Heart right ventricle (tissue), 2 donors: Measurements from ENCODE around the gene LURAP1L.

- PRO-cap, 2 experiments: peak in 2 of 2 experiments; most common plus-strand start chr9:12775023 (in 2)
These were observed at the start of gene LURAP1L for GRCh38 chr9:12774715-12775430. Gene LURAP1L (plus strand): TSS chr9:12775020.

GRCh38 chr9:12776053-12776710, 1.4 kb downstream of the LURAP1L start:
- PRO-cap, 2 experiments: peak in 2 of 2 experiments; most common plus-strand start chr9:12776583 (in 2); most common minus-strand start chr9:12776454 (in 1)

- PRO-cap, 2 experiments: no peak in any of the 2 experiments
These were observed 15.8 kb downstream of the LURAP1L start for GRCh38 chr9:12790274-12791353.

DNA sequence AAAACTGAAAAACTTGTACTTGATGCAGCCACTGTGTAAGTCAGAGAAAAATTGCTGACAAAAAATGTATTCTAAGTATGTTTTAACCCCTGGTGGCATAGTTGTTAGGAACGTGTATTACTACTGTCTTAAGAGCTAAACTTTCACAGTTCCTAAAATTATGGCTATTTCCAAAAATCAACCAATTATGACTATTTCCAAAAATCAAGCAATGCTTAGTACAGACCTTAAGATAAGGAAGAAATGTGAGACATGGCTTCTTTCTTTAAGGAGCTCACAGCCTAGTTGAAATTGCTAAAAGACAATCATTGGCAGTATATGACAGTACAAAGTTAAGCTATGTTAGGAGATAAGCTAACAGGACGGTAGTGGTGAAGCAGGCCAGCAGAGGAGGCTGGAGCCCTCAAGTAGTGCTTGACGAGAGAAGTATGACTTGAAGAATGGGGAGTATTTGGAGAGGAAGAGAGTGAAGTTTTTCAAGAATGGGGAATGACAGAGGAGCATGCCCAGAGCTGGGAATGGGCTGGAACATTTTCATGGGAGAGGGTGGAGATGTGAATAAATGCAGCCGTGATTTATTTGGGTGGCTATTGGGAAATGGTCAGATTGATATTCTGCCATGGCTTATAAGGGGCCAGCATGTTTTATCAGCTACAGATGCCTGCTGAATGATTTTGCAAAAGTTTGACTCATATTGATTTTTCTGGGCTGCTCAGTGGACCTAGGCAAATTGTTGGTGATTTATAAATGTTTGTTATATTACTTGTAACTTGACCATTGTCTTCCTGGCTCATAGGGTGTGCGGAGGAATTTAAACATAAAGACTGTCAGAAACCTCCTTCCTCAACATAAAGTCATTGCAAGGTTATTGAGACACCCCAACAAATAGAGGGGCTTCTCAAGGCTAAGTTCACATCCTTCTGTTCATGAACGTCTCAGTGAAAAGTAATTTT, 43.7 kb downstream of the LURAP1L start:
- PRO-cap, 2 experiments: no peak in any of the 2 experiments

DNA sequence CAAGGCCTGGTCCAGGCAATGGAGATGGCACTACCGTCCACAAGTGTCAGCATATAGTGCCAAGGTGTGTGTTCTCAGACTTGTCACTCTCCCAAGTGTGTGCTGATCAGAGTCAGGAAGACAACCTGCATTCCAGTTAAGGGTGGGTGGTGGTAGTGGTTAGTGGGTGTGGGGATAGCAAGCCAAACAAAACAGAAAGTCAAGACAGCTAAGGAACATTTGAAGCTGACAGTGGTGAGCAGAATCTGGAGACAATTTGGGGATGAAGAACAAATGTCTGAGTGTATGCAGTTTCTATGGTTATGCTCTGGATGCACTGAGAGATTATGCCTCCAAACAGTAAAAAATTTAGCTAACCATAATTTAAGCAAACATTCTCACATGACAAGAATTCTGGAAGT, 148.6 kb downstream of the LURAP1L start:
- PRO-cap, 2 experiments: no peak in any of the 2 experiments

- PRO-cap, 2 experiments: no peak in any of the 2 experiments
These were observed 245.2 kb downstream of the MPDZ start for GRCh38 chr9:13034192-13034850.

- PRO-cap, 2 experiments: no peak in any of the 2 experiments
These were observed 157.8 kb downstream of the MPDZ start for GRCh38 chr9:13121555-13122284.

GRCh38 chr9:13527594-13527970, 248.1 kb upstream of the MPDZ start:
- PRO-cap, 2 experiments: no peak in any of the 2 experiments

DNA sequence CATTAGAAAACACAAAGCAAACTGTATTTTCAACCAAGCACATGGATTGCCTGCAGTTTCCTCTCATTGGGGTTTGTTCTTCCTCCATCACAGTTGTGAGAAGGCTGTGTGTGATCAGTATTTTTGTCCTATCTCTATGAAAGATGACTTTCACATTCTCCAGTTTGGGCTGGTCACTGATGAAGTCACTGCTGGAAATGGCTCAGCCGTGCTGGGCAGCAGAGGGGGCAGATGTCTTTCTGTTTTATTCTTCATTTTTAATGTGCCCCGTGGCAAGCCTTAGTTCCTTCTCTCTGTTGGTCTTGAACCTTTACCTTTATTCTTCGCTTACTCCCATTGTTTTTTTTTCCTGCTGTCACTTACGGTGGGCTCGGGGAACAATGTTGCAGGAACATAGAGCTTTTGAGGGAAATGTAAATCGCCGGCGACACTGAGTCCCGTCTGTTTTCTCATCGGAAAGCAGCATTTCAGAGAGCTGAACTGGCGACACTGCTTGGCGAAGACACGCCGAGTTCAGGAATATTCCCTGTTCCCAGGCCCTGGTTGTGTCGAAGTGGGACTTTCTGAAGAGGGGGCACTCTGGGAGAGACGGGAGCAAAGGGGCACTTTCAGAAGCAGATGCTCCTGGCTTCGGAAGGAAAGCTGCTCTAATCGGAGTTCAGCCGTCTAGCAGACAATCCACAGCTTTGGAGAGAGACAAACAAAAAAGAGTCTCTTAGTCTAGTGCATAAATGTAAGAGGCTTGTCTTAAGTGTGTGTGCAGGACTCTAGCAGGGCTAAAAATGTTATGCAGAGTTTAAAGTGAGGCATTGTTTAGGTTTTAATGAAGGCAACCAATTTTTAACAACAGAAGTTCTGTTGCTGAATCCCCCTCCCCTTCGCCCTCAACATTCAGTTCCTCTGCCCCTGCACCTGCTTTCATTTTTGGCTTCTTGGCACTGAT, 289.2 kb upstream of the MPDZ start:
- PRO-cap, 2 experiments: peak in 2 of 2 experiments; most common plus-strand start position 200 of the sequence (in 1); most common minus-strand start position 67 of the sequence (in 1)

DNA sequence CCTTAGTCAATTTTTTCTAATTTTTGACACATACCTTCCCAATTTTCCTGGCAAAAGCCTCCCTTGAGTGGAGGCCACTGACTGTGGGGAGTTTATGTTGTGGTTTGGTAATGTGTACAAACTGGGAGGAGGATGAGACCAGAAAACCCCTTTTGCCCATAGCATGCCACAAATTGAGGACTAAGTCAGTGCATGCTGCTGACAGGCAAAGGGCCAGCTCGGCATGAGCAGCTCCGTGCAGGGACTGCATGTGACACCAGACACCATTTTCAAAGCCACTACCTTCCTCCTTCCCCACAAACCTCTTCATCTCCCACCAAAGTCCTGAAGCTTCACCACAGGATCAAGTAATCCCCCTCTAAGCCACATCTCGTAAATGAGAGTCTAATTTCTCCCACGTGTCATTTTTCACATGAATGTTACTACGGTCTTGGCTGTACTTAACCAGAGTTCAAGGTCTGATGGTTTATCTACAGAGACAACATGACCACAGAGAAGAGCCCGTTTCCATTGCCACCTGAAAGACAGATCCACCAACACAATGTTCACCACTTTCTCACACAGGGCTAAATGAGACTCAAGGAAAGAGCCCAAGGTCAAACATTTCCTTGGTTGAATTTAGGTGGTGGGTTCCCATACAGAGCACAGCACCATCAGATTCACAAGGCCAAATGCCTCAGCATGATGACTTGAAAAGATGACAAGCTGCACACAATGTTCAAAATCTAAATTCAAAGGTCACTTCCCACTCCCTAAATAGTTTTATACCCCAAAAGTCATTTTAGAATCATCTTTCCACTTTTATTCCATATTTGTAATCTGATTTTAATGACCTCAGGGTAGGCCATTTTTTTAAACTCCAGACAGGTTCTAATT, 106.4 kb downstream of the NFIB start:
- PRO-cap, 2 experiments: no peak in any of the 2 experiments

- PRO-cap, 2 experiments: no peak in any of the 2 experiments
These were observed 67.1 kb downstream of the NFIB start for GRCh38 chr9:14246733-14247389.

DNA sequence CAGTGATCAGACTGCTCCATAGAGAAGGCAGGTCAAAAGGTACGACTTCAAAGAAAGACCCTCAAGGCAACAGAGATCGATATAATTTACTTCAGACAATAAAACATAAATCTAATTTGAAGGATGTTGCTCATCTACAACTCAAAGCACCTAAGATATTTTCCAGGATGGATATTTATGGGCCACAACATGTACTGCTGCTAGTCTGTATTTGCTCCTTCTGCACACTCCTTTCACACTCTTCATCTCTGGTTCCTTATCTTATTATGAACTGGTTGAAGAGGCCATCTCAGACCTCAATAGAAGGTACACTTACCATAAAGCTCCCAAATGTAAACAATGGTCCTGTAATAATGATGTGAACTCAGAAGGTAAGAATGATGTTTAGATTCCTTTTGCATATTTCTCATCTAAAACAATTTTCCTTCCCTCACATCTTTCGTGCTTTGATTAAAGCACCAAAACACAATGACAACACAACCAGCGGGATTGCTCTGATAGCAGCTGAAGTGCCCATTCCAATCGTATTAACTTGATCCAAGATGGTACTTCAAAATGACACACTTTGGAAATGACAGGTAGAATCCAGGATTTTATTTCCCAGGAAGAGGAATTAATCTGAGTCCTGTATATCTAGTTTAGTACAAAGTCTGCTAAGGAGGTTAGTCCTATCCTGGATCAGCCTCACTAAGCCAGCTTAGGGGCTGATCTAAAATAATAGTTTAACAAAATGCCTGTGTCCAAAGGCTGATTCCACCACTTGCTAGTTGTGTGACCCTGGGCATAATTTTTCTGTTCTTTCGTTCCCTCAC, 34.3 kb downstream of the NFIB start:
- PRO-cap, 2 experiments: no peak in any of the 2 experiments

- PRO-cap, 2 experiments: no peak in any of the 2 experiments
These were observed 4.0 kb upstream of the NFIB start for GRCh38 chr9:14317832-14318462.

- PRO-cap, 2 experiments: peak in 2 of 2 experiments; most common plus-strand start chr9:14344200 (in 1)
These were observed 30.1 kb upstream of the NFIB start for GRCh38 chr9:14343710-14344731.

- PRO-cap, 2 experiments: peak in 2 of 2 experiments; most common plus-strand start chr9:14349960 (in 1); most common minus-strand start chr9:14349863 (in 1)
These were observed 36.0 kb upstream of the NFIB start for GRCh38 chr9:14349738-14350523.

DNA sequence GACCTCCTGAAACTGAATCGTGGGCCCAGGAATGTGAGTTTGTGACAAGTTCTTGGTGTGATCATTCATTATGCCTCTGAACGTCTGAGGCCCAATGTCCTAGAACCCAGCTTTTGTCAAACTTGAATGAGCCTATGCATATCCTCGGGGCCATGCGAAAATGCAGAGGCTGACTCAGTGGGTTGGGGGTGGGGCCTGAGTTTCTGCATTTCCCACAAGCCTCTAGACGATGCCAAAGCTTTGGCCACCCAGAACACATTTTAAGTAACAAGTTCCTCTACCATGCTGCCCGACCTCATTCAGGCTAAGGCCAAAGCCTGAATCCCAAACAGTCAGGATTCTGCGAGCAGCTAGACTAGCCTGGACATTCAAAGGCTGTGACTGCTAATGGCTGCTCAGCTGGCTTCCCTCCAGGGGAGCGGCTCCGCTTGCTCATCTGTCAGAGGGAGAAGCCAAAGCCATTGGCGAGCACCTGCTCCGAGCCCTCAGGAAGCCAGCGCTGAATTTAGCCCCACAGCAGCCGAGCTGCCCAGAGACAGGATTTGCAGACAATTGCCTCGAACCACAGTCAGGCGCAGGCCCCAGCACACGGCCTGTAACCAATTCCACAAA, 177.6 kb downstream of the ZDHHC21 start:
- PRO-cap, 2 experiments: no peak in any of the 2 experiments

DNA sequence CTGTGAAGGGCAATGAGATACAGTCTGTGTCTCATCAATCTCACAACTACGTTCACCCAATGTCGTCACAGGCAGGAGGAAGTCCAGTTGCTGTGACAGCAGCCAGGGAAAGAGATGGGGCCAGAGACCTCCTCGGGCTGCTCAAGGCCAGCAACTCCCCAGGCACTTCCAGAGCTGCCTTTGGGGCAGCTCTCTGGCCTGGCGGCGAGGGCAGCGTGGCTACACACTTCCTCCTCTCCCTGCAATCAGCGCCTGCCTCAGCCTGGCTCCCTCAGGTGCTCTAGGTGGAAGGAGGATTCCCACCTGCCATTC, 159.3 kb downstream of the ZDHHC21 start:
- PRO-cap, 2 experiments: no peak in any of the 2 experiments

GRCh38 chr9:14883299-14883637, 27.0 kb downstream of the FREM1 start:
- PRO-cap, 2 experiments: no peak in any of the 2 experiments

DNA sequence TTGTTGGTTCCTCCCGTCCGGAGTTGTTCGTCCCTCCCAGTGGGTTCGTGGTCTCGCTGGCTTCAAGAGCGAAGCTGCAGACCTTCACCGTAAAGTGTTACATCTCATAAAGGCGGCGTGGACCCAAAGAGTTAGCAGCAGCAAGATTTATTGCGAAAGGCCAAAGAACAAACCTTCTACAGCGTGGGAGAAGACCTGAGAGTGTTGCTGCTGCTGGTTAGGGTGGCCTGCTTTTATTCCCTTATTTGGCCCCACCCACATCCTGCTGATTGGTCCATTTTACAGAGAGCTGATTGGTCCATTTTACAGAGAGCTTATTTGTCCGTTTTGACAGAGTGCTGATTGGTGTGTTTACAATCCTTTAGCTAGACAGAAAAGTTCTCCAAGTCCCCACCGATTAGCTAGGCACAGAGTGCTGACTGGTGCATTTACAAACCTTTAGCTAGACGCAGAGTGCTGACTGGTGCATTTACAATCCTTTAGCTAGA, 57.7 kb upstream of the SNAPC3 start:
- PRO-cap, 2 experiments: no peak in any of the 2 experiments

GRCh38 chr9:15467995-15469105, 42.4 kb downstream of the PSIP1 start:
- PRO-cap, 2 experiments: no peak in any of the 2 experiments